Osteocyte (in vitro differentiated cells): ENCODE measurements around a stretch of chr2.

DNA sequence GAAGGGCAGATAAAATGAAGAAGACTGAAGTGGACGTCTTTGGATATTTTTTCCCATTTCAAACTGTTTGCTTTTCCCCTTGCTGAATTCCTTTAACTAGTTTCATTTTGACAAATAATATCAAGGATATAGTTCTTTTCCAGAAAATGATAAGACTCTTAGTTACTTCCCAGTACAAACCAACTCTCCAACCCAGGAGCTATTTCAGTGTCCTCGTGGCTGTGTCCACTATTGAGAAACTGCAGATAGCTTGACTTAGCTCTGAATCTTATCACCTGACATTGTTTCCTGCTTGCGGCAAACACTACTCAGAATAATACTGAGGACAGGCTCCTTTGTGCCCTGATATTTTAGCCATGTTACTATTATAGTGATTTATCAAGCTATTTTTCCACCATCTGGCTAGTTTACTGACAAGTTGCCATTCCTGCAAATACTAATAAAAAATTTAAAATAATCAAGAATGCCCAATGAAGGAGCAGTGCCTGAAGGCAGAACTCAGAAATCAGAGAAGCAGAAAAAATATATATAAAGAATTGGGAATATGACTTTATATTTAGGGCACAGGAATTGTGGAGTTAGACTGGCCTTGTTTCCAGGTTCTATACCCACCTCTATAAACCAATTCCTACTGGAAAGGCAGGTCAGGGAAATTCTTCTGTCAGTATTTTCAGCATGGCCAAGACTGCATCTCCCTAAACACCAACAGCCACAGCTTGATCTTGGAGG, 74.4 kb downstream of the KLF7 start:
- PRO-cap = no peak

GRCh38 chr2:207157884-207158255, 7.9 kb downstream of the KLF7 start:
- PRO-cap = no peak

DNA sequence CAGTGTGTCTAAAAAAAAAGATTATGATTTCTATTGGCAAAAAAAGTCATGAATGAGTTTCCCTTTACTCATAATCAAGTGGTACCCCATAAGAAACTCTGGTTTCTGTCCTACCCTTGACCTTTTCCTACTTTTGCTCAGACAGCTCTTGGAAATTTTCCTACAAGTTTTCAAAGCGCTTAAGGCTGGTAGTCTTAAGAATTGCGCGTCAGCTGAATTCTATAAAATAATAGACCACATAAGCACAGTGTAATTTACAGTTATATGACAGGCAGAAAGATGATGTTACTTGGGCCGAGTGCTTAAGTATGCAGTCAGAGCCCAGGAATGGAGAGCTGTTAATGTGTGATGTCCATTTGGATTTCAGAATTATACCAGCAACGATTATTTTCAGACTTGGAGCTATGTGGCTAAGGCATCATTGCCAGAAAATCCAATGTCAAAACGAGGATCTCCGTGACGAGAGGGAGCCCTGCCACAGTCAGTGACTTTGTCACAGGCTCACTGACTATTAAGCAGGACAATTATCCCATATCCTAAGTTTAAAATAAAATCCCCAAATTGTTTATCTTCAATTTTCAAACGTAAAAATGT, 3.5 kb downstream of the KLF7 start:
- PRO-cap = no peak

- PRO-cap = no peak
Measured at GRCh38 chr2:207337804-207338611, 172.3 kb upstream of the KLF7 start.

DNA sequence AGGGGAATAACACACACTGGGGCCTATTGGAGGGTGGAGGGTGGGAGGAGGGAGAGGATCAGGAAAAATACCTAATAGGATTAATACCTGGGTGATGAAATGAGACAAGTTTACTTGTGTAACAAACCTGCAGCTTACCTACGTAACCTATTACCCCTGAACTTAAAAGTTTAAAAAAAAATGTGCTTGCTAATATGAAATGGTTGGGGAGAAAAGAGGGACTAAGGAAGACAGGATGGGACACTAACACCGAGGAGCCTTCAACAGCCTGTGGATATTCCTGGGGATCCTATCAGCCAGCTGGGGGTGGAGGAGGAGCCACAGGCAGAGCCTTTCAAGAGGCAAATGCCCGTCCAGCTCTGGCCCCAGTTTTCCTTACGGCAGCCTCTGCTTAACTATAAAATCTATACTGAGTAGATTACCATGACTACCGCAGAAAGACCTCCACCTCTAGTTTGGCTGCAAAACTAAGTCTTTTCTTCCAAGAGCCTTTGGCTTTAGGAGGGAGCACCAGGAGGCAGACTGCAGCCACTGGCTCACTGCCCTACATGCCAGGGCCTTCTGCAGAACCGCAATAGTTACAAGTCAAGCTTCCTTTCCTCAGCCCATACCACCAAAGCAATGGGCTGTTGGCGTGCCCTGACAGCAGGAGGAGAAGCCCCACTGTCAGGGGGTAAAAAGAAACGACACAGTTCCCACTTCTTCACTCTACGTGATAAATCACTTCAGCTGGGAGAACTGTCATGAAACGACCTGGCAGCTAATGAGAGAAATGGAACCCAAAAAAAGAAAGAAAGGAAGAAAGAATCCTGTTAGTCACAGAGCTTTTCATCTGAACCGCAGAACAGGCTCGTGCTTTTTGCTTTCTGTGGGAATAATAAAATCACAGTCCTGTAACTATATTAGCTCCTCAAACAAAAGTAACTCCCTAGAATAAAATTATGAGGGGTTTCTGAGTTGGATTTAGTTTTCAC, 25.2 kb upstream of the CREB1 start:
- PRO-cap = no peak

- PRO-cap = bidirectional peak, plus-strand start at chr2:207514165, minus-strand start at chr2:207513985
Measured at GRCh38 chr2:207513869-207514415, 15.8 kb upstream of the CREB1 start.

GRCh38 chr2:207524699-207525045, 5.1 kb upstream of the CREB1 start:
- PRO-cap = no peak

DNA sequence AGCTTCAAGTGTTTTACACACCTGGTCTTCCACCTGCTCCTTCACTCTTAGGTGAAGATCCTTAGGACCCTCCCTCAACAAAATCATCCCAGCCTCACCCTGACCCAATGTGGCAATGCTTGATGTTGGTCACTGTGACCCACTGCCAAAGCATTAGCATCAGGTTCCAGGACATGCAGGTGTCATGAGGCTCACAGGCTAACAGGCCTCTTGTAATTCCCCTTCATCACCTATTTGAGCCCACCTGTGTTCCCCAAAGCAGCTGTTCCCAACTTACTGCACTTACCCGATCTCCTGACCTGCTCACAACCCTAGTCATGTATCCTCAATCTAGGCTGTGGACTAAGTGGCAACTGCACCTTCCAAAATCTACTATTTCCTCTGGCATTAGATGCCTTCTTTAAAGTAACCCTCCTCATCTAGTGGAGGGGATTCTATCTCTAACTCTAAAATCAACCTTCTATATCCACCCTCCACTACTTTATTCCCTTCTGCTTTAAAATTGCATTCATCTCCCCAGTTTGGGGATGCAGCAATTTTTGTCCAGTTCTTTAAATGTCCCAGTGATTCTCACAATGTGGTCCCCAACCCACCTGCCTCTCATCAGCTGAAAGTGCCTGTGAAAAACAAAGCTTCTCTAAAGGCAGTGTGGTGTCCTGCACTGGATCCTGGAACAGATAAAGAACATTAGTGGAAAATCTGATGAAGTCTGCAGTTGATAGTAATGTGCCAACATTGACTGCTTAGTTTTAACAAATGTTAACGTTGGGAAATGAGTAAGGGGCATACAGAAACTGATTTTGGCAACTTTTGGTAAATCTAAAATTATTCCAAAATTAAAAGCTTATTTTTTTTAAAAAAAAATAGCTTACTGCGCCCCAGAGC, 9.5 kb downstream of the FZD5 start:
- PRO-cap = no peak

DNA sequence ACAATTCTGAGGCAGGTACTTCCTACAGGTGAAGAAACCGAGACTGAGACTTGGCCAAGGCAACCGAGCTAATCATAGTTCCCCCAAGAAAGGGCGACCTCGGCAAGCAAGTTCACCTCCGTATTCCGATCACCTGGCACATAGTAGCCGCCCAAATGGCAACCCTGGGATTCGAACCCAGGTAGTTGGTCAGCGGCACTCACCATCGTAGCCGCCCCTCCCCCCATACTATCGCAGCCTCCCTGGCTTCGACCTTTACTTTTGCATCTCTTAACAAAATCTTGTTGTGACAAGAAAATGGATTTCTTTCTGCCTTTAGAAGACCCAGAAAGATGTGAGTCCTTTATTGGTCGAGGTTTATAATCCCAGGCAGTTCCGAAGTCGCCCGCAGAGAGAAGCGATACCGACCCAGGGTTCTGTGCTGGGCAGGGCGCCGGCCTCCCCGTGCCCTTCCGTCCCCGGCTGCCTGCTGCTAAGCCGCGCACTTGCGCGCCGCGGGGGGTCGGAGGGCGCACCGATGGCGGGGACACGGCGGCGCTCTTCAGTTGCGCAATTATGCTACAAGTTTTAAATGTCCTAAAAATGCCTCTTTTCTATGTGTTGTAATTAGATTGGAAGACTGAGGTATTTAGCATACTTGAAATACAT, 1.2 kb upstream of the FZD5 start:
- PRO-cap = no peak

- PRO-cap = no peak
Measured at GRCh38 chr2:207819152-207819820, 49.6 kb upstream of the FZD5 start.

DNA sequence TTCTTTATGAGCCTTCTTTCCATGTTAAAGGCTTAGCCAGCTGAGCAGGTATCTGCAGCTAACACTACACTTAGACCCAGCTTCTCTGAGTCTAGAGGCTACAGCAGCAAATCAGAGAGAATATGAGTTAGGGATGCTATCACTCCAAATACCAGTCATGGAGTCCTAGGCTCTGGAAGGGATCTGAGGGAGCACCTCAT, 3.0 kb downstream of the C2orf80 start:
- PRO-cap = no peak

GRCh38 chr2:209146607-209146979, 277.3 kb upstream of the MAP2 start:
- PRO-cap = no peak

GRCh38 chr2:209495677-209496462, 72.0 kb downstream of the MAP2 start:
- PRO-cap = no peak

- PRO-cap = no peak
Measured at GRCh38 chr2:209662918-209663528, 108.6 kb upstream of the UNC80 start.

- PRO-cap = no peak
Measured at GRCh38 chr2:210032123-210033350, 30.1 kb downstream of the RPE start.

GRCh38 chr2:210091610-210092271, 79.5 kb downstream of the KANSL1L start:
- PRO-cap = no peak

GRCh38 chr2:210584783-210585319, 28.5 kb downstream of the CPS1 start:
- PRO-cap = no peak

- PRO-cap = no peak
Measured at GRCh38 chr2:210673950-210674188, 117.5 kb downstream of the CPS1 start.

- PRO-cap = no peak
Measured at GRCh38 chr2:211766663-211767362, 771.8 kb downstream of the ERBB4 start.

- PRO-cap = no peak
Measured at GRCh38 chr2:212905687-212906416, 245.6 kb downstream of the IKZF2 start.